ENCODE measurements around the genes TDRD15 and KLHL29.

DNA sequence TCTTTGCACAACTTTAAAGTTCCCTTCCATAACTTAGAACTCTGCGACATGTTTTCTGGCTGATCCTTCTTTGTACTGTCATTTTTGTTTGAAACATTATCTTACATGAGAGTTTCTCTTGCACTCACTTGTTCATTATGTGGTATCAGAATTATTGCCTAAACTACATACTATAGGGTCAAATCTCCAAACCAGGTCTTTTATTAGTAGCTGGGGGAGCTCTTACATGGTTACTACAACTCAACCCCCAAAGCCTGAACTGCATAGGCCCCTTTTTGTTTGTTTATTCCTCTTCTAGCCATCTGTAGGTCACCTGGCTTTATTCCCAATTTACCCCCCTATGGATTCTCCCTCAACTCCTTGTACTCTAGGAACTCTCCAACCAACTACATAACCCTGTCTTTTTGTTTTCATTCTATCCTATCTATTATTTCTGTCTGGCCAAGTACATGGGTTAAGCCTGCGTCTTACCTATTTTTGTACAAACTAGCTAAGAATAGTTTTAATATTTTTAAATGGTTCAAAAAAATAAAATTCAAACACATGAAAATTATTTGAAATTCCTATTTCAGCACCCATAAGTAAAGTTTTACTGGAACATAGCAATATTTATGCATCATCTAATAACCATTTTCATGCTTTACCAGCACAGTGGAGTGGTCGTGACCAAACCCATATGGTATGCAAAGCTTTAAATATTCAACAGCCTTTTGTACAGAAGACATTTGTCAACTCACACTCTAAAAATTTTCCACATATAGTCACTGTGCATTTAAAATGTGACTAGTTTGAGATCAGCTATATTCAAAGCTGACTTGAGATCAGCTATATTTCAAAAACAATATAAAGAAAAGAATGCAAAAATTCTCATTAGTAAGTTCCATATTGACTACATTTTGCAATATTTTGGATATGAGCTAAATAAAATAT is 46.5 kb downstream of the PUM2 start:
- RRBS: no CpG with 5 or more reads among the region's 3 CpGs

- RRBS: no CpG with 5 or more reads among the region's 8 CpGs
Observed at GRCh38 chr2:20330566-20331284, 19.9 kb downstream of the PUM2 start.

DNA sequence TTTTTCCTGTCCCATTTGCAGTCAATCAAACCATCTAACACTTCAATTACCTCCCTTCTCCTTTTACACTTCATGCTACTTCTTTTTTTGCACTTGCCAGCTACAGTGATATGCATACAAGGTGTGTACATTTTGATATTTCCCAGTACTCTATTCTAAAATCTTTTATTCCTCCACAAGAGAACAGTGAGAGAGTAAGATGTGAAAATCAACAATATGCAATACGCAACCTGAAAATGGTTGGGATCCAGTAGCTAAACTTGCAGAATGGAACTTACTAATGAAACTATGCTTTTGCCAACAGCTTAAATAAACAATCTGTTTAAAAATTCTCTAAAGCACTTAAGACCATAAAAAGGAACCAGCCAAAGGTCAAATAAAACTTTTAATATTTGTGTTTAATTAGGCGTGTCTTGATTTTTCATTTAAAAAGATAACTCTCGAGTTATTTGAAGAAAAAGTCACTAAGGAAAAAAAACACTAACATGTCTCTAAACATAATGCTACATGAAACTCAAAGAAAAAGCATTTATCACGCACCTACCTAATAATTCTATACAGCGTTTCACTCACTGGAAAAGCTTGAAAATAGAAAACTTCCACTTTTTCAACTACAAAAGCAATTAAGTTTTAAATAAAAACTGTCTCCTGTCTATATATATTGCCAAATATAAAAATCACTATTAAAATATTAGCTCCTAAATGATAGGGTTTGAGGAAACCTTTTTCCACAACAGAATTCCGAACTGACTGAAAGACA is 3.5 kb downstream of the PUM2 start:
- RRBS: no CpG with 5 or more reads among the region's 6 CpGs

DNA sequence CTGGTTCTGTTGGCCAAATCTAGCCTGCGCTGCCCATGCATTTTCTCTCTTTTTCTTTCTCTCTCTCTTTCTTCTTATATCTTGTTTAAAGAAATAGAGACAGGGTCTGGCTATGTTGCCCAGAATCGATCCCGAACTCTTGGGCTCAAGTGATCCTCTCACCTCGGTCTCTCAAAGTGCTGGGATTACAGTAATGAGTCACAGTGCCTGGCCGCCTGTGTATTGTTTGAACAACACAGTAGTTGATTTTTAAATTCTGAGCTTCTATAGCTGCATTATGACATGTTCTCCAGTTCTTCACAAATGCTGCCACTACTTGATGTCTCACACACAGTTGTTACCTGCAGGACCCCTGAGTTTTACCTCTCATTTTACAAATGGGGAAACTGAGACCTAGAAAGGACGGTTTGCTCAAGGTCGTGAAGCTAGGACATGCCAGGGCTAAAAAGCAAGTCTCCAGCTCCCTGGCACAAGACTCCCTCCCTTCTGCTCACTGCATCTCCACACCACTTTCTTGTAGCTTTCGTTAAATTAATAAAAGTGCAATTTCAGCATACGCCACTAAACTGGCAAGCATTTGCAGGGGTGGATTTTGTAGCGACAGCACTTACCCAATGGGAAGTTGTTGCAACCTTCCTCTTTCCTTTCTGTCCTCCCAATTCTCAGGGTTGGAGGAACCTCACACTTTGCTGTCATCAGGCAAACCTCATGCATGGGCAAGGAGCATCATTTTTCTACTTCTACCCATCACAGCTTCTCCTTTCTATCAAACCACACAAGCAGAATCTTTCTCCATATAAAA is 7.6 kb upstream of the RHOB start:
- RRBS: no CpG with 5 or more reads among the region's 10 CpGs

GRCh38 chr2:20468933-20469539 is 22.2 kb downstream of the RHOB start:
- RRBS: no CpG with 5 or more reads among the region's 7 CpGs

DNA sequence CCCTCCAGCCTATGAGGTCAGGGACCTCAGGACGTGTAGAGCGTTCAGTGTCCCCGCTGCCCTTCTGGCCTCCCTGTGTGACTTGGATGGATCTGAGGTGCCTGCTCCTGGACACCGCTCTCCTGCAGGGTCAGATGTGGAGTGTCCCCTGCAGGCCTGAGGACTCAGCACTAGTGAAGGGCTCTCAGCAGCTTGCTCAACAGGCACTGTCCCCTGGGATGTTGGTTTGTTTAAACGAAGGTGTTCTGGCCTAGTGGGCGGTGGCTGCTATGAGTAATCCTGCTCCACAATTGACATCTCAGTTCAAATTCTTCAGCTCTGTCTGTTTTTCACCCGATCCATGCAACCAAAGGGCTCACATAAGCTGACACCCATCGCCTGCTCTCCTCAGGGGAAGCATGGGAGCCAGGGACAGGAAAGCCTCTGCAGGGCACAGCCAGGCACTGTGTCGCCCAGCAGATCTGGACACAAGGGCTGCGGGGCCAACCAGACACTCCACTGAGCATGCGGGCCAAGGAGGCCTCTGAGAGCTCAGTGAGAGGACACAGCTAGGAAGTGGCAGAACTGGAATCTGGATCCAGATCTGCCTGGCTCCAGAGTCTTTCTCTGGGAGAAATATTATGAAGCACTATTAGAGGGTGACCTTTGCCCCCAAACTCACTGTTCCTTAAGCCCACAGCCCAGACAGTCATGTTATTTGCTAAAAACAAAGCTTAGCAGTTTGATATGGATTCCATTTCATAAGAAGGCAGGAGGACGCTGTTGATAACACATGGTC is 78.5 kb downstream of the RHOB start:
- RRBS: no CpG with 5 or more reads among the region's 12 CpGs

- RRBS: no CpG with 5 or more reads among the region's 7 CpGs
Observed at GRCh38 chr2:20576528-20577086, 74.3 kb downstream of the HS1BP3 start.

GRCh38 chr2:20625904-20626635 is 24.8 kb downstream of the HS1BP3 start:
- RRBS: no CpG with 5 or more reads among the region's 12 CpGs

GRCh38 chr2:20666589-20667084 is 307 bp upstream of the GDF7 start:
- RRBS: 4% methylated on average over 19 of the region's 54 CpGs

GRCh38 chr2:21038369-21039035 is 5.4 kb downstream of the APOB start:
- RRBS: no CpG with 5 or more reads among the region's 8 CpGs

- RRBS: no CpG with 5 or more reads among the region's 9 CpGs
Observed at GRCh38 chr2:21097092-21097652, 26.6 kb upstream of the TDRD15 start.

DNA sequence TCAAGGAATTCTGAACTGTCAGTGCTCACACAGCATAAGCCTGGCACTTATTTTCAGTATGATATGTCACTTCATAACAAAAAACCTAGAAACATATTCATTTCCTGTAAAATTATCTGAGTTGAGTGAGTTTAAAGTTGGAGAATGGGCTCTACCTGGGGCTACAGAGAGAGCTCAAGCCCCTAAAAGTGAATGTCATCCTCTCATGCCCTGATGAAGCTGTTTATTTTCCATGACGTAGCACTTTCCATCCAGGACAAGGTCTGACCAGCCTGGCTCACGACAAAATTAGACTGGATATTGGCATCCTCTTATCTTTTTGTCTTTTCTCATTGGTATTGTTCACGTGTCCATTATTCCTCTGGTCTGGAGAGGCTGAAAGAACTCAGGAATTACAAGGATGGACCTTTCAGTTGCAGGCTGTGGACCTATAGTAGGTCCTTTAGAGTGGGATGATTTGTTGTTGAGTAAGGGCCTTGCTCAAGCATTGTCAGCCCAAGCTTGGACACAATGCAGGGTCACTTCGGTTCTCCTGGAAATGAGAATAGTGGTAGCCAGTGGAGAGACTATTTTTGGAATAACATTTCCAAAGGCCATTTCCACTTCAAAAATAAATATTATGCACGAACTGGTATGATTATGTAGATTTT is 24.4 kb upstream of the TDRD15 start:
- RRBS: no CpG with 5 or more reads among the region's 5 CpGs

- RRBS: no CpG with 5 or more reads among the region's 19 CpGs
Observed at GRCh38 chr2:21123654-21124105, at the start of gene TDRD15. TSS of gene TDRD15 (plus strand) at chr2:21123968.

GRCh38 chr2:21422221-21422788 is 298.5 kb downstream of the TDRD15 start:
- RRBS: no CpG with 5 or more reads among the region's 5 CpGs

- RRBS: no CpG with 5 or more reads among the region's 5 CpGs
Observed at GRCh38 chr2:23122632-23123173, 262.3 kb upstream of the KLHL29 start.

DNA sequence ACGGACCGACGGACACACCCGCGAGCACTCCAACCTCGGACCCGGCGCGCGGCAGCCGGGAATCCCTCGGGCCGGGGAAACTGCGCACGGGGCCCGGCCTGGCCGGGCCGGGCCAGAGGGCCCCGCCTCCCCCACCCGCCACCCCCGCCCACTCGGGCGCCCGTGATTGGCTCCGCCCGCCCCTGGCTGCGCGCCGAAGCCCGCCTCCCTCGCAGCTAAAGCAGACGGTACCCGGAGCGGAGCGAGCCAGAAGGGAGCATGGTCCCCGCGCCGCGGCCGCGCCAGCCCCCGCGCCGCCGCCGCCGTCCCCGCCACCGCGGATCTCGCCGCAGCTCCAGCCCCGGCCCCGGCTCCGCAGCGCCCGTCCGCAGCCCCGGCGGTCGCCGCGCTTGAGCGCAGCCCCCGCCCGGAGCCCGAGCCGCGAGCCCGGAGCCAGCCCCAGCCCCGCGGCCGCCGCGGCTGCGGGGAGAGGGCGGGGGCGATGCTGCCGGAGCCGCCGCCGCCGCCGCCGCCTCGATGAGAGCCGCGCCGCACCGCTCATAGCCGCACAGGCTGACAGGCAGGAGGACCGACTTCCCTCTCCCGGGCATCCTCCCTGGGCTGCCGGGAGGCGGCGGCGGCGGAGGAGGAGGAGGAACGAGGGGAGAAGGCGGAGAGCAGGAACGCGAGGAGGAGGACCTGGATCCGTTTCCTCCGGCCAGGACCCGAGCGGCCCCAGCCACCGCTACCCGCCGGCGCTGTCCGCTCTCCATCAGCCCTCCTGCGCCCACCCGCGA is at the start of gene KLHL29:
Gene KLHL29 (plus strand): TSS at position 223 of the 776 bp plus-strand sequence.
- RRBS: 2% methylated on average over 44 of the region's 114 CpGs

GRCh38 chr2:23458795-23459555 is 74.0 kb downstream of the KLHL29 start:
- RRBS: no CpG with 5 or more reads among the region's 6 CpGs

DNA sequence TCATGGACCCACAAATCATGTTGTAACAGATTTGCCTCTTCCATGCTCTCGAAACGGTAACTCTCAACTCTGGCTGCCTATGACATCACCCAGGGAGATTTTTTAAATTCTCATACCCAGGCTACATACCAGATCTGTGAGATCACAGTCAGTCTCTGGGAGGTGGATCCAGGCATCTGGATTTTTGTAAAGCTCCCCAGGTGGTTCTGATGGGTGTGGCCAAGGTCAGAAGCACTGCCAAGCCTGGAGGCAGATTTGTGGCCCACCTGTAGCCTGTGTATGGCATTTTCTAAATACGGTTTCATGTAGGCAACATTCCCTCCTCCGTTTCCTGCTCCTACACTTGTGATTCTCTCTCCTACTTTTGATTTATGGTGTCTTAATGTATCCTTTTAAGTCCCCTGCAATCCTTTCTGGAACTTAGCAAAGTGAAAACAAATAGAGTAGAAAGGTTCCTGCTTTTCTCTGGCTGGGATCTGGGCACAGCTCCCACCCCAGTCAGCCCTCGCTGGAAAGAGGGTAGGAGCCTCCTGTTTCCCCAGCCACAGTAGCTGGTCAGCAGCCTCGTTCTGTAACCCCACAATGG is 96.1 kb downstream of the KLHL29 start:
- RRBS: no CpG with 5 or more reads among the region's 6 CpGs

DNA sequence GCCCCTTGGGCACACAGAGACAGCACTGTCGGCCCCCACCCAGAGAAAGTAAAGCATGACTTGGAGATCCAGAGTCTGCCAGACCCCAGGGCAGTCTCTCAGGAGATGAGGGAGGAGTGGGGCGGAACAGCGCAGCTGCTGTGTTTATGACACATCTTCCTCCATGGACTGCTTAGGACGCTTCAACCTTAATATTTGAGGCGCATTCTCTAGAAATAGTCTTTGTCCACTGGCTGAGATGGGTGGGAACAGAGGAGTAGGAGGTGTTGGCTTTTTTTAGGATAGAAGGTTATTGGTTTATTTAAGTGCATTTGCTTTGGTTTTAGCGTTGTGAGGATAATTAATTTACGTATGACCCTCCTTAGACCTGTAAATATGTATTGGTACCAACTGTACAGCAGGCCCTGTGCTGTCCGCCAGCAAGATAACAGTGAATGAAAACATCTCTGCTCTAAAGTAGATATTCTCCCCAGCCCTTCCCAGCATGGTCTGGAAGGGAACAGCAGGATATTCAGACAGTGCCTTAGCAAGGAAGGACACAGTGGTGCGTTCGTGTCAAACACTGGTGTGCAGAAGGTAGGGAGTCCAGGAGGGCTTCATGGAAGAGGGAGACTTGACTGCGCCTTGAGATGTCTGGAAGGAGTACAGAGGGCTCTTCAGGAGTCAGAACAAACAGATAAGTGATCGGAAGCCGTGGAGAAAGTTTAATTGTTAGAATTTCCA is 114.8 kb downstream of the KLHL29 start:
- RRBS: no CpG with 5 or more reads among the region's 13 CpGs